Gastrocnemius medialis (tissue), 3 donors: Measurements from ENCODE around the genes ATP5PB and ST7L.

- PRO-cap: no peak
- RAMPAGE, long total RNA, 3 experiments: no peak in any of the 3 experiments
Measured at GRCh38 chr1:110593806-110594884, 12.0 kb downstream of the KCNA2 start.

GRCh38 chr1:110645970-110646176, 28.9 kb downstream of the KCNA3 start:
- PRO-cap: no peak
- RAMPAGE, long total RNA, 3 experiments: no peak in any of the 3 experiments

GRCh38 chr1:110905798-110906016, 32.8 kb downstream of the CD53 start:
- PRO-cap: no peak
- RAMPAGE, long total RNA, 3 experiments: no peak in any of the 3 experiments

DNA sequence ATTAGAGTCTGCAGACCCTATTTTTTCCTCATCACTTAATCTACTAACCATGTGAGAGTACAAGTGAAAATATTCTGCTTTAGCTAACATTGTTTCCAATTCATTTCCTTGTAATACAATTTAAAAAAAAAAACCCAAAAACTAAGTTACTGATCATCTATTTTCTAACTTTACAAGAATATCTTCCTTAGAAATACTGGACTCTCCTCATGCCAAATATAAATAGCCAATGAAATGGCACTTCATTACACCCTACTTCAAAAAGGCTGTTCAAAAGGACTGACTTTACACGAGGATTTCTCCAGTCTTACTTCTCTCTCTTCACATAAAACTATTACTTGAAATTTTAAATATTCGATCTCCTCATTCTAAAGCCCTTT, 938 bp downstream of the LRIF1 start:
- PRO-cap: no peak
- RAMPAGE, long total RNA, 3 experiments: no peak in any of the 3 experiments

DNA sequence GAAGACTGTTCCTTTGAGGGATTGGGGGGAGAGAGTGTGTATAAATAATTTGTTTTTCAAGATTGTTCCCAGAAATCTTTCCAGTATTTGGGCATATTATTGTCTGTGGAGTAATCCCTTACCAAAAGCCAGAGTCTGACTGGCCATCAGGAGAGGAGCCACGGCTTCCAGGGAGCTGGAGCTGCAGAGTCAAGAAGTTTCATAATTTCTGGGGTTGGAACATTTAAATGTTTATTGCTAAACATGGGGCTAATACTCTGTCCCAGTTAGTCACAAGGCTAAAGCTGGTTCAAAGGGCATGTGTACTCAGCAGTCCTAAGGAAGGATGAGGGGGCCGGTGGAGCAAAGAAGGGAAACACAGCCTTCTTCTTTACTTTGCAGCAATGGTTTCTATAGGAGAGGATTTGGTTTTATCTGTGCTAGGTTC, 9.5 kb downstream of the DENND2D start:
- PRO-cap: no peak
- RAMPAGE, long total RNA, 3 experiments: no peak in any of the 3 experiments

GRCh38 chr1:111199643-111200463, 593 bp downstream of the DENND2D start:
- PRO-cap: bidirectional peak, plus-strand start at chr1:111200384, minus-strand start at chr1:111200138
- RAMPAGE, long total RNA, 3 experiments: start-site peak on the minus strand in 1 of 3 experiments, at chr1:111199882-111200687 at its widest, 8 reads per replicate

GRCh38 chr1:111214269-111215548, 12.8 kb upstream of the CHI3L2 start:
- PRO-cap: no peak
- RAMPAGE, long total RNA, 3 experiments: no peak in any of the 3 experiments

DNA sequence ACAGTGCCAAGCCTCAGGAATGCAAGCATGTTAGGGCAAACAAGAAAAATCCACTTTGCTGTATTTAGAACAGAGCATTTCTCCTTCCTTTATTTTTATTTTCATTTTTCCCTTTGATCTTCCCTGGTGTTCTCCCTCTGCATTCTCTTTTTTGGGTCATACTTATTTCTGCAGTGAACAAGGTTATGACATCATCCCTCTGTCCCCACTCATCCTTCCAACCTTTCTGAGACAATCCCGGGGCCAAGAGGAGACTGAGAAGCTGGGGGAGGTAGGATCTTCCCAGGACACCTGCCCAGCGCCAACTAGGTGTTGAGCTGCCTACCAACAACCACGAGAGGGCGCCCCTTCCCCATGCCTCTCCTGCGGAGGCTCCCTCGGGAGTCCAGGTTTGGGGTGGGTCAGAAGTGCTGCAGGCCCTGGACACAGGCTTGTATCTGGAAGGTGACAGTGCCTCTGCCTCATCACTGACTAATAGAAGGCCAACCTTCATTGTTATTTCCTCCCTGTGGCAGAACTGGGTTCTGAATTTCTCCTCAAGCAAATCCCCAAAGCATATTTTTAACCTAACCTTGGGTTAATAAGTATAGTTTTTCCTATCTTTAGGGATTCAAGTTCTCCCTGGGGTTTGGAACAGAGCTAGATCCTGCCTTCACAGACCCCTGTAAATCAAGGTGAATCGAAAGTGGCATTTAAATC, 4.7 kb upstream of the CHI3L2 start:
- PRO-cap: no peak
- RAMPAGE, long total RNA, 3 experiments: no peak in any of the 3 experiments

GRCh38 chr1:111449378-111449624, at the start of gene ATP5PB:
ATP5PB (plus strand) TSS chr1:111449464.
- PRO-cap: bidirectional peak, plus-strand start at chr1:111449494, minus-strand start at chr1:111449256
- RAMPAGE, long total RNA, 3 experiments: start-site peak on the plus strand in 3 of 3 experiments, at chr1:111449448-111449527 at its widest, 1,787 to 3,445 reads per replicate

DNA sequence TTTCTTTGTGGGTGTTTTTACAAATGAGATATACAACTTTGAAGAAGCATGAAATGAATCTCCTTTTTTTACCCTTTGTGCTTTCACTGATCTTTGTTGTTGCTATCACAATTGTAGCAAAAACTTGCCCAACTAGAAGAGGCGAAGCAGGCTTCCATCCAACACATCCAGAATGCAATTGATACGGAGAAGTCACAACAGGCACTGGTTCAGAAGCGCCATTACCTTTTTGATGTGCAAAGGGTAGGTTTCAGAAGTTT, 7.2 kb downstream of the ATP5PB start:
- PRO-cap: no peak
- RAMPAGE, long total RNA, 3 experiments: no peak in any of the 3 experiments

- PRO-cap: no peak
- RAMPAGE, long total RNA, 3 experiments: no peak in any of the 3 experiments
Measured at GRCh38 chr1:111516082-111516809, 12.8 kb upstream of the ADORA3 start.

GRCh38 chr1:111718755-111719524, 20.3 kb downstream of the INKA2 start:
- PRO-cap: no peak
- RAMPAGE, long total RNA, 3 experiments: no peak in any of the 3 experiments

DNA sequence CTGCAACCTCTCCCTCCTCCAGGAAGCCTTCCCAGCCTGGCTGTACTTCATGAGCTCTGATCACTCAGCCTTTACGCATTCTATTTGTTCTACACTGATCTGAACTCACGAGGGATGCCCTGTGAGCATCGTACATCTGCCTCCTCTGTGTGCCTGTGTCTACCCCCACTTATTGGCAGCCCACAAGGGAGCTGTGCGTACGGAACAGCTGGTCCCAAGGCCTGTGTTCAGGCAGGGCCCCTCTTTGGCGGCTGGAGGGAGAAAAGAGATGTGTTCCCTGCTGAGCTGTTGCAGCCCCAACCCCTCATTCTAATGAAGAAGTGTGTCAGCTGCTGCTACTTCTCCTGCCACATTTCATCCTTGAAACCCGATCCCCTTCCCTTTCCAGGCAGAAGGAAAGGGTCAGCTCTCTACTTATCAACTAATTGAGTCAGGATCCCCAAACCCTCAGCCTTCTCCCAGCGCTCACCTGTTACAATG, 3.3 kb downstream of the INKA2 start:
- PRO-cap: no peak
- RAMPAGE, long total RNA, 3 experiments: no peak in any of the 3 experiments

- PRO-cap: no peak
- RAMPAGE, long total RNA, 3 experiments: no peak in any of the 3 experiments
Measured at GRCh38 chr1:111737582-111738167, 1.5 kb downstream of the INKA2 start.

DNA sequence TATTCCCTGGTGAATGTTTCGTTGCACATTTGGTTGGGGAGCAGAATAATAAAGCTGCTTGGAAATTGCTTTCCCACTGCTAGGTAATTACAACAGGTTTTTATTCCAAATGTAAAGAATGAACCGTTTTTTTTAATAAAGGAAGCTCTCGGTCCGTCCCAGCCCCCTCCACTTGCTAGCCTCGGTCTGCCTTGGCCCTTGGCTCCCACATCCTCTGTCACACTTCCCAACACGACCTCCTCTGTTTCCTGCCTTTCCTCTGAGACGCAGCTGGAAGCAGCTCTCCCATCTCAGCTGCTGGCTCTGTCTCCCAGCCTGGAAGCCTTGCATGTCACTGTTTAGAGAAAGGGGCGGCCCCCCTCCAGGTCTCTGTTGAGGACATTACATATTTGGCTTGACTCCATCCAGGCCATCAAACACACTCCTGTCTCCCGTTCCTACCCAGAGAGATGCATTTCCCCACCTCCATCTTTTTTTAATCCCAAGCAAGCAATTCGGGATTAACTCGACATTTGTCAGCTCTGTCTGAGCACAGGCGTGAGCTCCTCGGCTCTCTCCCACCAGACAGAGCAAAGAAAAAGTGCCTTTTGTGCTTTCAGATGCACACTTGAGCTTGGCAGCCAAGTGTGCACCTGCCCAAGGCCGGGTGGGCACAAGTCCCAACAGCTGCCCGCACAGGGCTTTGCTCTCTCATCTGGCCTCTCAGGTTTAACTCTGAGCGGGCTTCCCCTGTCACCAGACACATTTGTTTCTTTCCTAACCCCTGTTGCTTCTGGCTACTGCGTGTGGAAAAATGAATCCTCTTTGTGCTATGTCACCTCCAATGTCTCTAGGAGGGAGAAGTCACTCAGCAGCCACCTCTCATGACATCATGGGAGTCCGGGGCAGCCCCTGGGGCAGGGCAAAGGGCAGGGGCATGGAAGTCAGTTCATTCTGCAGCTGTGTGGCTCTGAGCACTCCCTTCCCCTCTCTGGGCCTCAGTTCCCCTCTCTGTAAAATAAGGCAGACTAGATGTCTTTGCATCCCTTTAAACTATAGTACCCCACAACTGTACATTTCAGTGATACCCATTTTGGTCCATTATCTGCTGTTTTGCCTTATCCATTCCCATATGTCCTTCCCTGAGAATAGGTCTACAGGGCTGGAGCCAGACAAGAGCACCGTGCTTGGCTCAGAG, 108.3 kb downstream of the KCND3 start:
- PRO-cap: no peak
- RAMPAGE, long total RNA, 3 experiments: no peak in any of the 3 experiments

DNA sequence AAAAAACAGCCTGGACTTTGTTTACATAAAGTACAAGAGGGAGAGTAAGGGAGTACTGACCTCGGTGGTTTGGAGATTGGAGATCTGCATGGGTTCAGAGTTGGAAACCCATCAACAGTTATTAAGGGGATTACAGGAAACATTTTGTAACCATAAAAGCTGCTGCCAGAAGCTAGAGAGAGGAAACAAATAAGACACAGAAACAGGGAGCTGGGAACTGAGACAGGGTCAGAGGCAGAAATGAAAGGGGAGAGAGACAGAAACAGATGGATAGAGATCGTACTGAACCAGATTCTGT, 131.4 kb upstream of the CTTNBP2NL start:
- PRO-cap: no peak
- RAMPAGE, long total RNA, 3 experiments: no peak in any of the 3 experiments

GRCh38 chr1:112543940-112544502, 35.3 kb downstream of the WNT2B start:
- PRO-cap: no peak
- RAMPAGE, long total RNA, 3 experiments: no peak in any of the 3 experiments

GRCh38 chr1:112618577-112619574, at the start of gene ST7L:
ST7L (minus strand) TSS chr1:112619141.
- PRO-cap: unidirectional peak, plus-strand start at chr1:112618743; bidirectional peak, plus-strand start at chr1:112619117, minus-strand start at chr1:112619116; unidirectional peak, minus-strand start at chr1:112619355
- RAMPAGE, long total RNA, 3 experiments: start-site peak on the plus strand in 1 of 3 experiments, at chr1:112619128-112619236 at its widest, 15 reads per replicate; start-site peak on the minus strand in 3 of 3 experiments, at chr1:112619119-112619137 at its widest, 79 to 119 reads per replicate

GRCh38 chr1:112699707-112700421, 7.1 kb downstream of the RHOC start:
- PRO-cap: unidirectional peak, plus-strand start at chr1:112700158
- RAMPAGE, long total RNA, 3 experiments: start-site peak on the plus strand in 2 of 3 experiments, at chr1:112700120-112700187 at its widest, 9 to 26 reads per replicate

GRCh38 chr1:112705757-112706451, 1.0 kb downstream of the RHOC start:
- PRO-cap: no peak
- RAMPAGE, long total RNA, 3 experiments: no peak in any of the 3 experiments